OCI-LY7 (cell line): ENCODE measurements around the genes MFSD2B and PTRHD1.

DNA sequence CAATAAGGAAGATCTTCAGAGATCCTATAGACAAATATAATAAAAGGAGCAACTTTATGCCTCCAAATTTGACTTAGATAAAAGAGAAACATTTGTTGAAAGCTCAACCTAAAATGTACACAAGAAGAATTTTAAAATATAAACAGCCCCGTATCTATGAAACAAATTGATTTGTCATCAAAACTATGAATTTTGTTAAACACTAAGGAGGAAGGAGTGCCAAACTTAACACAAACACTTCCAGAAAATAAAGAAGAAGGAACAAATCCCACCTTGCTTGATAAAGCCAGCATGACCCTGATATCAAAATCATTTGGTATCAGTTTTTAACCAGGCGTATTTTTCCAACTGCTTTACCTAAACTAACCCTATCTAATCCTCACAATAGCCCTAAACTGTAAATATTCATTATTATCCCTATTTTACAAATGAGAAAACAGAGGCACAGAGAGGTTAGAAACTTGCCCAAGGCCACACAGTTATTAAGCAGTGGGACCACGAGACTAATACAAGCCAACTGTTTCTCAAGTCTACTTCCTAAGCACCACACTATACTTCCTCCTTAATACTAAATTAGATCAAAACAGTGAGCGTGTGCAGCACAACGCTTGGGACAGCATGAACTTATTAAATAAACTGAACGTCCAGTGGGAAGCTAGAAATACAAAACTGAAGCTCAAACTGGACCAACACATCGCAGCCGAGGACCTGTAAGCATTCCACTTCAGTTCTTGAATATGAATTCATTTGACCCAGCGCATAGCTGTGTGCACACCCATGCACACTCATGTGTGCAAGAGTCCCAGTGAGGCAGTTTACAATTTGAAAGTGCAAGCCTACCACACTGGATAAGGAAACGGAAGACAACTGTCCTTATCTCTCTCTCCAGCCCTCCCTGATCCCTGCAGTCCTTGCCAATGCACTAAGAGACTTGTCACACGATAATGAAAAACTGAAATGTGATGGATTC lies 186.9 kb upstream of the KLHL29 start:
- PRO-cap = no peak
- RAMPAGE, long total RNA = no peak

DNA sequence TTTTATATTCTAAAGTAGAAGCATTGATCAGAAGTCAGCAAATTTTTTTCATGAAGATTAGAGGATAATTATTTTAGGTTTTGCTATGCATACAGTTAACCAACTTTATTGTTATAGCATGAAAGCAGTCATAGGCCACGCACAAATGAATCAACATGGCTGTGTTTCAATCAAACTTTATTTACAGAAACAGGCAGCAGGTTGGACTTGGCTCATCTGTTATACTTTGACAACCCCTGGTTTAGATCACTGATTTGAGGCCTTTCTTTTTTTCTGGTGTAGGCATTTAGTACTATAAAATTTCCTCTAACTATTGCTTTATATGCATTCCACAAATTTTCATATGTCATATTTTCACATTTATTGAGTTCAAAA lies 116.5 kb upstream of the KLHL29 start:
- PRO-cap = no peak
- RAMPAGE, long total RNA = no peak

DNA sequence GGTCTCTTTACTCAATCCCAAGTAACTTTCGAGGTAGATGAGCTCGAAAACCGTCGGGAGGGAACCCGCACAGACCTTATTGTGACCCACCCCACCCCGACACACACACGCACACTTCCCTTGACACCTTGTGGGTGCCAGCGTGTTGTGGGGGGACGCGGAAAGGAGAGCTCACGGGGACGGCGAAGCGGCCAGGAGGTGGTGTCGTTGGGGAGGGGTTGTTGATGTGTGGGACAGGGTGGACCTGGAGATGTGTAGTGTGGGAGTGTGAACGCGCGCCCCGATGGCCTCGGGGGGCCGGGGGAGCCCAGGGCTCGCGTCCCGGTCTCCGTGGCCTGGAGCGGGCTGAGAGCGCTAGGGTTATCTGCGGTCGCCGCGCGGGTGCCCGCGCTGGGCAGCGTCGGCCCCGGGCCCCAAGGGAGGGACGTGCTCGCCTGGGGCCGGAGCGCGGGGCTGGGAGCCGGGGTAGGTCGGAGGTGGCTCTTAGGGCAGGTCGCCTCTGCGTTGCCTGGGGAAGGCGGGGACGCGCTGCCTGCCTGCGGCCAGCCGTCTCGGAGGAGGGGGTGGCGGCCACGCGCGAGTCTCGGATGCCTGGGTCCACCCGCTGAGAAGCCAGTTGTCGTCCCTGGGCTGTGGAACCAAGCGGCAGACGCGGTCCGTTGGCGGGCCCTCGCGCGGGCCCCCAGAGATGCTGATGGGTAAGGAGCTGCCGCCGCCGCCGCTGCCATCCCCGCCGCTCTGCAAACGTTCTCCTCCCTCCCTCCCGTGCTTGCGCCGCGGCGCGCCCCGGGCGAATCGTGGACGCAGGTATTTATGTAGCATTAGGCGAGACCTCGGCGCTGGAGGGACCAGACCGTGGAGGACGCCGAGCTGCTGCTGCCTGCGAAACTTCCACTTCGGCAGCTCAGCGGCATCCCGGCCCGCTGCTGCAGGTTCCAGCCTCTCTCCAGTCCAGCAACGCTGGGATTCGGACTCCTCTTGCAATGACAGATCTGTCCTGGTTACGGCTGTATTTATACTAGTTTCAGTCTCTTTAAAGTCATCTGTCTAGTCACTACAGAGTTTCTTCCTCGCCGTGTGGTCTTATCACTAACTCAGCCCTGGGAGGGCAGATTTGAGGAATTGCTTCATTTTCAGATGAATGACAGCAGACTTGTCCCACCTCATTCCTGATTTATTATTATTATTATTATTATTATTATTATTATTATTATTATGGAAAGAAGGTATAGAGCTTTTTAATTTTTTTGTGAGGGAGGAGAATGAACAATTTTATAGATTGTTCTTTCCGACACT lies 1.8 kb downstream of the KLHL29 start:
- PRO-cap = no peak
- RAMPAGE, long total RNA = no peak

DNA sequence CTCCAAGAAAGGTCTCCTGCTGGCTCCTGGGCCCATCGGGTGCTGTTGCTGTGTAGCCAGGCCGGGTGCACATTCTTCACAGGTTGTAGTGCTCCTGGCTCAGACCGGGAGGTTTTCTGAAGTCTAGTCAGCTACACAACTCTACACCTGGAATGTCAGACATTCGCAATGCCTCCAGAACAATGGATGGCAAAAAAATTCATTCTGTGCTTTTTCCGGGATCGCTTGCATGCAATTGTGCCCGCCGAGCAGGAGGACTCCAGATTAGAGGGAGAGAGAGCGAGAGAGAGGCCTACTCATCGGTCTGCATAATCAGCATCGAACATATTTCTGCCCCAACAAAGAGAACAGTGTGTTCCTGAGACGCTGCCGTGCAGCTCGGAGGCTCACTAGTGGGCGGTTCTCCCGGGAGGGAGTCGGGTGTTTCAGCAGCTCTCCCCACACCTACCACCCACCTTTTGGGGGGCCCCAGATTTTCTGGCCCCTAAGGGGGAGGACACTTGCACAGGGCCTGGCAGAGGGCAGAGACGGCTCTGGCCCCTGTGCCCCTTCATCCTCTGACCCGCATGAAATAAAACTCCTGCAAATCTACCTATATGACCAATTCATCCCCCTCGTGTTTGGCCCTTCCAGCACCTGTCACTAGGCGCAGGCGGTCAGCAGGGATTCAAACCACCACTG lies 117.2 kb downstream of the KLHL29 start:
- PRO-cap = no peak
- RAMPAGE, long total RNA = no peak

GRCh38 chr2:23525219-23525636 lies 140.2 kb downstream of the KLHL29 start:
- PRO-cap = no peak
- RAMPAGE, long total RNA = no peak

DNA sequence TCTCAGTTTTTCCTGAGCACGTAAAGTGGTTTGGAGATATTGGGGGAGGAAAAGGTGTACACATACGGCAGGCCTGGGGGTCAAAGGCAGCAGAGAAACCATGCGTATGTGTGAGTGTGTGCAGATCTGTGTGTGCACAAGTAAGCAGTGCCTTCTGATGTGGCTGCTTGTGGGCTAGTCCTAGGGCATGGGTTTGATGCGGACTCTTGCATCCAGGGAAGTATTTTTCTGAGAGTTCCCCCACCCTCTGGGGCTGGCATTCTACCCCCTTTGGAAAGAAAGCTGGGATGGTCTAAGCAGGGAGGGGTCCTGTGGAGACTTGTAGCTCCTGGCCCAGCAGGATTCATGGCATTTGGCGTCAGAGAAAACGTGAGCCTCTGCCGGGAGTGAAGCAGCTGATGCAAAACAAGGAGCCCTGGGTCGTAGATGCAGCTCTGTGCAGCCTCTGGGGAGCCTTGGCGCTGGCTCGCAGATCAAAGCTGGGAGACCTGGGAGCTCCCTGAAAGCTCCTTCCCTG lies 148.2 kb downstream of the KLHL29 start:
- PRO-cap = no peak
- RAMPAGE, long total RNA = no peak

- PRO-cap = no peak
- RAMPAGE, long total RNA = no peak
Observed at GRCh38 chr2:23593719-23594722, 209.0 kb downstream of the KLHL29 start.

- PRO-cap = no peak
- RAMPAGE, long total RNA = no peak
Observed at GRCh38 chr2:23595667-23596816, 211.1 kb downstream of the KLHL29 start.

GRCh38 chr2:23712179-23712751 lies 214.7 kb downstream of the ATAD2B start:
- PRO-cap = no peak
- RAMPAGE, long total RNA = no peak

DNA sequence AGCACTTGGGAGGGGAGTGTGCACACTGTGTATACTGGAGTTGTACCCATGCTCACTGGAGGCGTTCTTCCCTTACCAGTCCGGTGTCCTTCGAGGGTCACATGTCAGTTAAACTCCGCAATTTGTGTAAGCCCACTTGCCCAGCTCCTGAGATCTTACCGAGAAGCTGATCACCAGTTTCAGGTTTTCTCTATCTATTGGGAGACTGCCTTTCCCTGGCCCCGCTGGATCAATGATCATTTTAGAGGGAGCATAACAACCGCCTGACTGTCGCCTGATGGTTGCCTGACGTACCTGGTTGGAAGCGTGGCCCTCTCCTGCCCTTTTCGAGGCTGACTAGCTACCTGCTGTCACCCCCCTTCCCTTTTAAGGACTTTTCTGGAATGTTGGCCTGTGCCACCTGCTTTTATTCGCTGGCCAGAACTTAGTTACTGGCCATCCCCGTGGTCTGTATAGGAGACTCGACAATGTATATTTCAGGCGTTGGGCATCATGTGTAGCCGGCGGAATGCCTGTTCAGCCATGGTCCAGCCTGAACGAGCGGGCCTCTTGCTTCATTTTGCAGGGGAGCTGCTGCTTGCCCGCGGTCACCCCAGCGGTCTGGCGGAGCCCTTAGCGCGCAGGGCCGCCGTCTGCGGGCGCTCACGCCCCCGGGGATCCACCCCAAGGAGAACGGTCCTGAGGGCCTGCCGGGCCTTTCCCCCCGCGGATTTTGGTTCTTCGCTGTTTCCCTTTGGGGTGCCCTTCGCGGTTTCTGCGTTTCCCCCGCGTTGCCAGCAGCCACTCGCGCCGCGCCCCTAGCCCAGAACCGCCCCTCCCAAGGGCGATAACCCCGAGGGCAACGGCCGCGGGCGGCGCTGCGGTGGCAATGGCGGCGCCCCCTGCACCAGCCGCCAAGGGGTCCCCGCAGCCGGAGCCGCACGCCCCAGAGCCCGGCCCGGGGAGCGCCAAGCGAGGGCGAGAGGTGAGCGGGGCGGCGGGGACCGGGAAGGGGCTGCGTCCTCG lies at the start of gene MFSD2B:
Gene MFSD2B, plus strand, starts transcription at position 857 of the 1,005 bp plus-strand sequence.
- PRO-cap = no peak
- RAMPAGE, long total RNA = no peak

GRCh38 chr2:24048765-24049200 lies 758 bp upstream of the FKBP1B start:
- PRO-cap = no peak
- RAMPAGE, long total RNA = no peak

DNA sequence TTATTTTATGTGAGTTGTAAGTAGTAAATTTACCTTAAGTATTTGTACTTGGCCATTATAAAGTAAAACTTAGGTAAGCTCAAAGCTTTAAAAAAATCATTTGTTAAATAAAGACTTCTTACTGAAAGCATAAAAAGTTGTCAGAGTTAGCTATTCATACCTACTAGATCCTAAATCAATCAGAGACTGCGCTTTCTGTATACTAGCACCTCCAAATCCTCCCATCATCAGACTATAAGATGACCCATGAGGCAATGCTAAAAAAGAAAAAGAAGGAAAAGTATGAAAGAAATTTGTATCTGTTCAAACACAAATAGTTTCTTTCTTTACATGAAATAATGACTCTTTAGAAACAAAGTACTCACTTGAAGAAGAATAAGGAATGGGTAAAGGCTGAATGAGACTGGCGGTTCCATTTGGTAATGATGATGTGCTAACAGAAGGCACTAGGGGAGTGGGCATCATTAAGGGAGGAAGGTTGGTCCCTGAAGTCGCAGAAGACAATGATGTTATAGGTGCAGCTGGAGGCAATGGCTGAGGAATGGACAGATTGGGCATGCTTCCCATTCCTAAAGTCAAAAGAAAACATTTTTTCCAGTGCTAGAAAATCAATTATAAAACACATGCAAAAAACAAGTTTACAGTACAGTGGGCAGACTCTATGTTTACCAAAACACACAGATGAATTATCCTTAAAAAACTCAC lies 50.1 kb downstream of the ITSN2 start:
- PRO-cap = no peak
- RAMPAGE, long total RNA = no peak

DNA sequence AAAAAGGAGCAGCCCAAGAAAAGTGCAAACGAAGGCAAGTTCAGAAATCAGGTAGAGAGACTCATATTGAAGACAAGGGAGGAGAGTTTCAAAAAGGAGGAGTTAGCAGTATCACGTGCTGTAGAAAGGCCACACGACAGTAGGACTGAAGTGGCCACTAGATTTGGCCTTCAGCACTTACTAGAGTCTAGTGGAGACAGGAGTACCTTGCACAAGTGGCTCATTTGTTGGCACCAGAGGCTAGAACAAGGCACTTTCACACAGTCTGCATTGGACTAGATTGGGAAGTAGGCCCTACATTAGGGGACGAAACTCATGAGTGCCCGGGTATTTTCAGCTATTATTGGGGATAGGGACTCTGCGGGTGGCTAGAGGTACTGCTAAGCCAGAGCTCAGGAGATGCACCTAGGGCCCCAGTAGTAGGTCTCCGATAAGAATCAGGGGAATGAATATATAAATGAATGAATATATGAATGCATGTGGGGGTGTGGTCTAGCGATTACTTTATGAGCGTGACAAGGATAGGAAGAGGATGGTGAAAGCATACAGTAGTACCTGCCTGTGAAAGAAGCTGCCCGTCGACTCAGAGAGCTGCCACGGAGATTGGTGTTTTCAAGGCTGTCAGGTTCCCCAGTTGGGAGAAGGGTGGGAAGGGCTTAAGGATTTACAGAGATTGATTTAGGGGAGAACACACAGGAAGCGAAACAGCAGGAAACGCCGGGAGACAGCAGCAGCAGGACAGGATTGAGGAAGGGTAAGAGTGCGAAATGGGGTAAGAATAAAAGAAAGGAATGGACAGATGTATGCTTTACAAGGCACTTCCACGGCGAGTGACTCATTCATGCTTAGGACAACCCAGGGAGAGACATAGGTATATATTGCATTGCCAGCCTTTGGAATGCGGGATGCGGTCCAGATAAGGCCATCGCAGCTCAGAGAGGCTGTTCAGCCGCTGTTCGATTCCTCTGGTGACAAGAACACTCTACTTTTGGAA lies 1.3 kb upstream of the NCOA1 start:
- PRO-cap = no peak
- RAMPAGE, long total RNA = no peak

DNA sequence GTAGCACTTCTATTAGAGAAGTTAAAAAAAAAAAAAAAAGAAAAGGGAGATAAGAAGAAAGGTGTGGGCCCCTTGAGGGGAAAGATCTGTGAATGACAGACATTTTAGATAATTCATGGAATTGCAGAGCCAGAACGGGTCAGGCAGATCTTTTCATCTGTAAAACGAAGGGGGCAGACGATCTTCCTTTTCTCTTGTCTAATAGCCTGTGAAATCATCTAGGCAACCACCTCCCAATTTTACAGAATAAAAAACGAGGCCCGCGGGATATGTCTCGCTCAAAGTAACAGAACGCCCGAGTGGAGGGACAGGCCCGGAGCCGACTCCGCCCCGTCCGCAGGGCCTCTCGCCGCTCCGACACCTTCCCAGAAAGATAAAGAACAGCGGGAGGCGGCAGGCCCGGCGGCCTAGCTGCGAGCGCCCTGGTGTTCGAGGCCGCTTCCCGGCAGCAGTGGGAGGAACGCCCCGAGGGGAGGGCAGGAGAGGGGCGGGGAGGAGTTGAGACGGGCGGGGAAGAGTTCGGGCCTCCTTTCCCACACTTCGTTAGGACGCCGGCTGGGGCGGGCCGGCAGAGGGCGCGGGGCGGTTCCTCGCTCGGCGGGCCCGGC lies 492 bp upstream of the NCOA1 start:
- PRO-cap = bidirectional peak, plus-strand start at position 538 of the sequence, minus-strand start at position 453 of the sequence
- RAMPAGE, long total RNA = no peak

DNA sequence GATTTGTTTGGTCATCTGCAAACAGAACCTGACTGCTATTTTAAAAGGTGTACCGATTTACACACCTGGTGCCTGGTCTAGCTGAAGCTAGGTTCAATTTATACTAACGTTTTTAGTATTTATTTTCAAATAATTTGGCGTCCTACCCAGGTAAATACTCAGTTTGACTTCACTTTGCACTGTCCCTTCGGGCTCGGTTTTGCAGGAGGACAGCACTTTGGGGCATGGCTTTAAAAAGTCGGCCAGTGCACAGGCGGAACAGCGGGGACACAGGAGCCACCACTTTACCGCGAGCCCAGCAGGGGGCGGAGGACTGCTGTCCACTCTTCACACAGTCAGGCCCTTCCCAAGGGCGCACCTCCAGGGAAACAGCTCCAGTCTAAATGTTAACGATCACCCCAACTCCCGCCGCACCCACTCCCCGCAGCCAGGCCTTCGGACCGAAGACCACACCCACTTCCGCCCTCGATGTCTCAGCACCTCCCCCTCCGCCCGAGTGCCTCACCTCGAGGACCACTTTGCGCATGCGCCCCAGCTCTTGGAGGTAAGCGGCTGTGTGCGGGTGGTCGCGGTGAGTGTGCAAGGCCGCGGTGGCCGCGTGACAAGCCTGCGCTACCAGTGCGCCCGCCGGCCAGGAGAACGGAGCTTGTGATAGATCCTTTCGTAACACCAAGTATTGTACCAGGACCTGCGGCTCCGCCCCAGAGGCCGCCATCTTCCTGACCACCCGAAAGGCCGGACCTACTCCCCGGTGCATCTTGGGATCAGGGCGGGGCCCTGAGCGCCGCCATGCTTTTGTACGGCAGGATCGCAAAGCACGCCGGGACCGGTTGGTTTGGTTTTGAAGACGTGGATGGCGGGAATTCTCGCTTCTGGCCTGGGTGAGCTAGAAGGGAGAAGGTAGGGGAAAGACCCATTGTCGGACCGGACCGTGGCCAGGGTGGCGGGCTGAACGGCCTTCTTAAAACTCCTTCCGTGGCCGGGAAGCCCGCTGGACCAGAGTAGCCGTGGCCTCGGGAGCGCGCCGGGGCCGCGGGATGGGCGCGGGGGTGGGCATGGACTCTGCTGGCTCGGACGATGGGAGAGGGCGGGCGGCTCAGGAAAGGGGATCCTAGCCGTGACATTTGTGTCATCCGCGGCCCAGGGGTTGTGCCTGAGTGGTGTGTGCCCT lies at the start of gene PTRHD1:
Gene PTRHD1, minus strand, starts transcription at position 771 of the 1,171 bp plus-strand sequence.
- PRO-cap = bidirectional peak, plus-strand start at position 534 of the sequence, minus-strand start at position 451 of the sequence; bidirectional peak, plus-strand start at position 869 of the sequence, minus-strand start at position 734 of the sequence
- RAMPAGE, long total RNA = start-site peak on the minus strand centred at position 739 of the sequence, 29 bp wide, 1,633 and 380 reads in 2 replicates

DNA sequence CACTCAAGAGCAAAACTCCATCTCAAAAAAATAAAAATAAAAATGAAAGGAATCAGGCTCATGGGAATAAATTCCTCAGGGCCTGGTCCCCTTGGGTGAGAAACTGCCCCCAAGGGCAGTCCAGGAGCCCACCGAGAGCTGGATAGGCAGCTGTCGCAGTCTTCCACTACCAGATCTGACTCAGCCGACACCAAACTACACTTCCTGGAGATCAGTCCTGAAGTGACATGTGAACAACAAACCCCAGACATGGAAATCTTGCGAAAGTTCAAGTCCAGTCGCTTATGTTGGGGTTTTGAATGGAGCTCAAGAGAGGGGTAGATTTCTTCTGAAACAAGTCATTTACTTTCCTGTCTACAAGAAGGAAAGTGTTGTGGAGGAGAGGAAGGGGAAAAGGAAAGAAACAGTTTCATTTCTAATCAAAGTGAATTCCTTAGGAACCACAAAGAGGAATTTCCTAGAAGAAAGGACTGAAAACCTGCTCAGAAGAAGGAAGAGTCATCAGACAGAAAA lies 12.9 kb downstream of the ADCY3 start:
- PRO-cap = no peak
- RAMPAGE, long total RNA = no peak

DNA sequence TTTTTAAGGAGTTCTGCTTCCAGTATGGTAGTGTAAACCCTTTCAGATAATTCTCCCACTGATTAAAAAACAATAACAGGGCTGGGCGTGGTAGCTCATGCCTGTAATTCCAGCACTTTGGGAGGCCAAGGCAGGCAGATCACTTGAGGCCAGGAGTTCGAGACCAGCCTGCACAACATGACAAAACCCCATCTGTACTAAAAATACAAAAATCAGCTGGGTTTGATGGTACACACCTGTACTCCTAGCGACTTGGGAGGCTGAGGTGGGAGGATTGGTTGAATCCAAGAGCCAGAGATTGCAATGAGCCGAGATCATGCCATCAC lies 8.9 kb upstream of the DNAJC27 start:
- PRO-cap = no peak
- RAMPAGE, long total RNA = no peak

GRCh38 chr2:25062253-25062761 lies 20.4 kb downstream of the EFR3B start:
- PRO-cap = no peak
- RAMPAGE, long total RNA = no peak

DNA sequence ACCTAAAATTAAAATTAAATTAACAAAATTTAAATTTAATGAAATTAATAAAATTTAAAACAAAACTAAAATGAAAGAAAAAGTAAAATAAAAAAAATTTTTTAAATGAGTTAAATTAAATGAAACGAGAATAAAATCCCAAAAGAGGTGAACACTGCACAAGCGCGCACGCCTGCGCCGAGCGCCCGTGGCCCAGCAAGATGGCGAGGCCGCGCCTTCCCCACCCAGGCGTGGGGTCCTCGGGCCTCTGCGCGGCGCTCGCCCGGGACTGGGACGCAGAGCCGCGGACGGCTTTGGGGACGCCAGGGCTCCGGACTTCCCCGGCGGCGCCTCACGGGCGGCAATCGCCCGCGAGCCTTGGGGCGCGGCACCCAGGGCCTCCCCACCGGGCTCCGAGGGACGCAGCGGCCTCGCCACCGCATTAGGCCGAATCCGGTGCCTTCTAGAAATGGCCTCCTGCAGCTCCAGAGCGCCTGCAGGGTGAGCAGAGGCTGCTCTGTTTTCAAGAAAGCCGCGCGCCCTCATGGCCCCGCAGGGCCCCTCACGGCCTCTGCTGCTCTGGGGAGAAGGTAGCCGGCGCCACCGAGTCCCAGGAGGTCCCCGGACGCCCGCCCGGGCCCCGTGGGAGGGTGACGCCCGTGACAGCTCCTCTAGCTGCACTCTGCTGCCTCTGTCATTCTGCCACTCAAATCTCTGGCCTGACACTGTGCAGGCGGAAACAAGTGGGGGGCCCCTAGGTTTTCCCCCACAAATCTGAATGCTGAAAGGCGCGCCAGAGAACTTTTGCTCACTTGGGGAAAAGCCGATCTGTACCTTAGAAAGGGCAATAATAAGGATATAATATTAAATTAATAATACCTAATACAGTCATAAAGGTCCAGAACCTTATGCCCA lies 35.9 kb upstream of the POMC start:
- PRO-cap = no peak
- RAMPAGE, long total RNA = no peak

DNA sequence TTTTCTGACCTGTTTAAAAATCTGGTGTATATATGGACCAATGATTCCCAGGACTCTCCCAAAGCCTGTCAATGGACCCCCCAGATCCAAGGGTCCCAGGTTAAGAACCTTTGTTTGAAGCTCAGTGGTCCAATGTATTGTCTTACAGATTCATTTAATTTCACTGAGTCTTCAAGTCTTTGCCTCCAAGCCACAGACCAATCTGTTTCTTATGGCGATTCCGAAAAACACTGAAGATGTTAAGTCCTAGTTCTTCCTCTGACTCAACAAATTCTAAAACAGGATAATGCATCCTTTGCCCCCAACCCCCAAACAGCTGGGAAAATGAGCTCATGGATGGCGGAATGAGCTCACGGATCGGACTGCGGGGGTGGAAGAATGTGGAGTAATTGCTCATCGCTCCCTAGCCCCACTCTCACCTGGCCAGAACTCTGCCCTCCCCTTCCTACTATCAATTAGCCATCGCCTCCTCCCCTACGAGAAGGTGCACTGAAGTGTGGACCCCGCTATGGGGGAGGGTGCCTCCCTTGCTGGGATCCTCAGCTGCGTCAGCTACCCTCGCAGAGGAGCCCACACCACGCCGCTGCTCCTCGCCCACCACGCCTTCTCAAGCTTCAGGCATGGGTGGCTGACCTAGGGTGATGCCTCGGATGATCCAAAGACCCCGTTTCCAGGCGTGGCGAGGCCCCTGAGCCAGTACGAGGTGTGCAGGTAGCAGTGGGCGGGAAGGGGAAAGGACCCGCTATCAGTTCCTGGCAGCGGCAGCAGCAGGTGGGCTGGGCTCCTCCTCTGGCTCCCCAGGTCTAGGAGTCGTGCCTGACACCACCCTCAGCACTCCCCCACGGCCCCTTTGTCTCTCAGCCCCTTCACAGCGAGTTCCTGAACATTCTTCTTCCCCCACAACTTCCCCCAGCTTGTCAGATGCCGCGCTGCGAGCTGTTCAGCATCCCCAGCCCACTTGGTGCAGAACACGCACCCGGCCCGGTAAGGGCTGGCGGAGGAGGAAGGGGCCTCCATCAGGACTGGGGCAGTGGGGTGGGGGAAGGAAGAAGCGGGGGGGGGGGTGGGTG lies 82.1 kb upstream of the POMC start:
- PRO-cap = no peak
- RAMPAGE, long total RNA = no peak